Vermiform appendix (tissue), 1 donor: ENCODE measurements around a stretch of chr12.

DNA sequence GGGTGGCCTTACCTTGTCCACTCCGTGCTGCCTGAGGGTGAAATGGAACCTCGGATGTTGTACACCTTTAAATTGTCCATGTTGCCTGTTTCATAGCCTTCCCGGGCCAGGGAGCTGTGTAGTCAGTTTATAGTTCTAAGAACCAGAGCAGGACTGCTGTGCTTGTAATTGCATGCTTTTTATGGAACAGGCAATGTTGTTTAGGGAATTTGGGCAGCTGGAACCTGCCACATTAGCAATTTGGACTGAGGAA lies 60.4 kb downstream of the CRADD start:
- PRO-cap: no peak

GRCh38 chr12:93775114-93775606 lies 98.0 kb downstream of the CRADD start:
- PRO-cap: no peak

- PRO-cap: no peak
Measured at GRCh38 chr12:93849887-93850385, 172.8 kb downstream of the CRADD start.

GRCh38 chr12:94099609-94100112 lies 48.7 kb upstream of the PLXNC1 start:
- PRO-cap: no peak

DNA sequence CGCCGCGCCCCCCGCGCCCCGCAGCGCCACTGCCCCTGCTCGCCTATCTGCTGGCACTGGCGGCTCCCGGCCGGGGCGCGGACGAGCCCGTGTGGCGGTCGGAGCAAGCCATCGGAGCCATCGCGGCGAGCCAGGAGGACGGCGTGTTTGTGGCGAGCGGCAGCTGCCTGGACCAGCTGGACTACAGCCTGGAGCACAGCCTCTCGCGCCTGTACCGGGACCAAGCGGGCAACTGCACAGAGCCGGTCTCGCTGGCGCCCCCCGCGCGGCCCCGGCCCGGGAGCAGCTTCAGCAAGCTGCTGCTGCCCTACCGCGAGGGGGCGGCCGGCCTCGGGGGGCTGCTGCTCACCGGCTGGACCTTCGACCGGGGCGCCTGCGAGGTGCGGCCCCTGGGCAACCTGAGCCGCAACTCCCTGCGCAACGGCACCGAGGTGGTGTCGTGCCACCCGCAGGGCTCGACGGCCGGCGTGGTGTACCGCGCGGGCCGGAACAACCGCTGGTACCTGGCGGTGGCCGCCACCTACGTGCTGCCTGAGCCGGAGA lies 691 bp downstream of the PLXNC1 start:
- PRO-cap: no peak

DNA sequence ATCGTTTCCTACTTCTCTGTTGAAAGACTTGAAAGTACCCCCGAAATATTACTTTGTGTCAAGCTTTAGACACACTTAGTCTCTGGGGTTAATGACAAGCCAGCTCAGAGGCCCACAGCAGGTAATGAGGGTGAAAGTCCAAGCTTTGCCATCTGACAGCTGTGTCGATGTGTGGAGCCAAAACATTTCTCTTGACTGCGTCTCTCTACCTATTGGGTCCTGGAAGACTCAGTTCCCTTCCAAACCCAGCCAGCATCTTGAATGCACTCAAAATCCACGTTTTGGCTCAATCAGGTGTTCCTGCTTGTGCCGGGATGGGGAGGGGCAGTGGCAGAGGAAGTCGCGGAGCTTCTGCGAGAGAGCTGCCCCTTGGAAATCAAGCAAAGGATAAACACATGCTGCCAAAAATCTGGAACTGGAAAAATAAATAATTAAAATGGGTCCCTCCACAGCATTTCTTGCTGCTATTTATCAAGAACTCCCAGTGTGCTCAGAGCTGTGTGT lies 3.2 kb downstream of the PLXNC1 start:
- PRO-cap: no peak

GRCh38 chr12:94240063-94240854 lies 91.9 kb downstream of the PLXNC1 start:
- PRO-cap: unidirectional peak, plus-strand start at chr12:94240344

GRCh38 chr12:94322663-94323036 lies 137.0 kb downstream of the CEP83 start:
- PRO-cap: no peak

DNA sequence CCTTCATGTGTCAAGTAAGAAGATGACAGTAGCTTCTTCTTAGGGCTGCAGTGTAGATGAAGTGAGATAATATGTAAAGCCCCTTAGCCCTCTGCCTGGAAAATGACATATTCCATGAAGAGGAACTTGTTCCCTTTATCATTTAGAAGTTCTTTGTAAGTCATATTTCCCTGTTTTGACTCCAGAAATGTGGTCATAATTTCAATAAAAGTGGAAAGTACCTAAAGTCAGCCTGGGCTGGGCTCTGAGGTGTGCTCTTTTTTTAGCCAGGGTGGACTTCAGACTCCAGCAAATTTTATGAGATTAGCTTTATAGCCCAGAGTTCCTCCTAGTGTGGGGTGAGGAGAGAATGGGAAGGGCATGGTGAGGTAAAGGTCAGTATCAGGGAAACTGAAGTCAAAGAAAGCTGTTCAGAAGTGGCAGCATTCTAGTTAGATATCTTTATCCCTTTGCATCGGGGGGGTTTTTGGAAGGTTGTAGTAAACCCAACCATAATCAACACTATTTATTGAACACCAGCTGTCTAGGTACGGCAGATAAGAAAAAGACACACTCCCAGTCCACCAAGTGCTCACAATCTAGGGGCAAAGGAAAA lies 92.5 kb downstream of the TMCC3 start:
- PRO-cap: no peak

- PRO-cap: no peak
Measured at GRCh38 chr12:94618904-94619353, 31.4 kb downstream of the TMCC3 start.

DNA sequence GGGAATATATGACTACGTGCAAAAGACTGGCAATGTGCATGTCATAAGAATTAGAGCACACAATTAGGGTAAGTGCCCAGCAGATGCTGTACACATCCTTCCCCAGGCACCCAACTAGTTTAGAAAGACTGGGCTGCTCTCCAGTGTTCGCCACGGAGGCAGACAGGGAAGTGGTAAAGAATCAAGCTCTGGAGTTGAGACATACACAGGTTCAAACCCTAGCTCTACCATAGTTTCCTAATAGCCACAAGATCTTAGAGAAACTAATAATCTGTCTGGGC lies 6.8 kb downstream of the TMCC3 start:
- PRO-cap: no peak

GRCh38 chr12:95380841-95381514 lies 93.0 kb upstream of the METAP2 start:
- PRO-cap: unidirectional peak, minus-strand start at chr12:95381139

DNA sequence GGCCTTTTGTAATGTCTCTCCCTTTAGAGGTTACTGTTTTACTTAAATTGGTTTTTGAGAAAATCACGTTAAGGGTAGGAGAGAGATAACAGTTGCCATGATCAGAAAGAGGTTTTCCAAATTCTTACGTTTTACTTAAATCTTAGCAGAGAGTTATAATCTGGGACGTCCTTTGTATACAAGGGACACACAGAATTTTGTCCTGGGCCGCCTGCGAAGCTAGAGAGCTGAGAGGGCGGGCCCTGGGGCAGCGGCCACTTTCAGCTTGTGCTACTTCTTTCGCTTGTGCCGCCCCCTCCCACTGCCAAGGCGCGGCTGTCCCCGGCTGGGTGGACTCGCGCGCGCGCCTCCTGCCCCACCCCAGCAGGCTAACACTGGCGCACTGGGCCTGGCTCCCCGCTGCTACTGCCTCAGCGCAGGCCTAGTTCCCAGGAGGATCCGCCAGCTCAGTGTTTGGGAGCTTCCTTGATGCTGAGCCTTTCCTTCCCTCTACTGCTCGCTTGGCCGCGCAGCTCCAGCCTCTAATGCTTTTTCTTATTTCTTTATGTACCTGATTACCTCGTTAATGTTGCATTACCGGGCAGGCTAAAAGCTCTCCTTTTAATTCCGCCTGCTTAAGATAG lies 27.5 kb upstream of the METAP2 start:
- PRO-cap: no peak

DNA sequence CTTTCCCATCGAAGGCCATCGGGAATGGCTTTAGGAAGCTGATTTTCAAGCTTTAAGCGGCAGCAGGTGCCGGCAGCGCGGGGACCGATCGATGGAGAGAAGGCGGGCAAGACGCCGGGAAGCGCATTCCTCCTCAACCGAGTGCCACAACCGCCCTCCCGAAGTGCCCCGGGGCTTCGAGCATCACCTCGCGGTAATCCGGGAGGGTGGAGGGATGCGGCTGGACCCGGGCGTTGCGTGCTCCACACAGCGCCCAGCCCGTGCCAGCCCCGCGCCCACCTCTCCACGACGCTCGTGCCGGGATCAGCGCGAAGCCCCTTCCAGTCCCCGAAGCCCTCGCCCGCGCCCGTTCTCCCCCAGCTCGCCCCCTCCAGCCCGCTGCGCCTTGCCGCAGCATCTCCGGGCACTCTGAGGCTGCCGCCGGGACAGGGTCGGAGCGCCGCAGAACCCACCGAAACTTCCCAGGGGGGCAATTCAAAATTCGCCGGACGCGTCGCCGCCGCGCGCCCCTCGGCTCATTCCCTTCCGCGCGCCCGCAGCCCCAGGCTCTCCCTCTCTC lies 3.1 kb downstream of the USP44 start:
- PRO-cap: unidirectional peak, plus-strand start at position 196 of the sequence

DNA sequence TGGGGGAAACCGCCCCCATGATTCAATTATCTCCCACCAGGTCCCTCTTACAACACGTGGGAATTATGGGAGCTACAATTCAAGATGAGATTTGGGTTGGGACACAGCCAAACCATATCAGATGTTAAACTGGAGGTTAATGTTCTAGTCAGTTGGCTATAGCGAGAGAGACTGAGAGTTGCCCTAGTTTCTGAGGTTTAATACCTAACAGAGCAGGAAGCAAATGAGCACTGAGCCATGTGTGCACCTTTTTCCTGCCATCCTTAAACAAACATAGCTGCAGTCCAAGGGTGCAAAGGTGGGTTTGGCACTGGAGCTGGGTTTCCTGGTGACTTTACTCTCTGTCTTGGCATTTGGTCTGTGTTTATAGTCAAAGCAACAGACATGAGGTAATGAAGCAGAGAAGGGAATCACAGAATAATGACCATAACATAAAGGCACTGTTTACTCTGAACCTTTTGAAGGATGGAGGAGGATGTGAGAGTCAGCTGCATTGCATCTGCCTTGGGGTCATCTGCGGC lies 83.6 kb upstream of the USP44 start:
- PRO-cap: no peak

DNA sequence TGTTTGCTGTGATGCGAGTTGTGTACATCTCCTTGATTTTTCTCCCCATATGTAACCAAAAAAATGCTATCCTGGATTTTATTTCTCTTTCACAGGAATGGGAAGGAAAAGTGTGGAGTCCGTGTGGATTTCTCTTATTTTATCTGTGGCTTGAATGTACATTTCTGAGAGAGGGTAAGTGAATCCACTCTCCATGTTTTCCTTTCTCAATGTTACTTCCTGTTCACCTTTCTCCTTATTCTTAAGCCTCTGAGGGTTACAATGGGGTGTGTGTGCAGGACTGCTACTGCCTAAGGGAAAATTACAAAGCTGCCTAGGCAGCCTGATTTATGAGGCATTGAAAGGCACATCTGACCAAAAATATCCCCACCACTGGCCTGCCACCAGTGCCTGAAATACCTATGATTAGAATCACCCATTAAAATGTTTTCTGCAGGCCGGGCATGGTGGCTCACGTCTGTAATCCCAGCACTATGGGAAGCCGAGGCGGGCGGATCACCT lies 98.0 kb upstream of the USP44 start:
- PRO-cap: no peak

- PRO-cap: no peak
Measured at GRCh38 chr12:95653751-95654546, 102.7 kb upstream of the USP44 start.

GRCh38 chr12:95694223-95694689 lies 96.3 kb downstream of the NTN4 start:
- PRO-cap: no peak

DNA sequence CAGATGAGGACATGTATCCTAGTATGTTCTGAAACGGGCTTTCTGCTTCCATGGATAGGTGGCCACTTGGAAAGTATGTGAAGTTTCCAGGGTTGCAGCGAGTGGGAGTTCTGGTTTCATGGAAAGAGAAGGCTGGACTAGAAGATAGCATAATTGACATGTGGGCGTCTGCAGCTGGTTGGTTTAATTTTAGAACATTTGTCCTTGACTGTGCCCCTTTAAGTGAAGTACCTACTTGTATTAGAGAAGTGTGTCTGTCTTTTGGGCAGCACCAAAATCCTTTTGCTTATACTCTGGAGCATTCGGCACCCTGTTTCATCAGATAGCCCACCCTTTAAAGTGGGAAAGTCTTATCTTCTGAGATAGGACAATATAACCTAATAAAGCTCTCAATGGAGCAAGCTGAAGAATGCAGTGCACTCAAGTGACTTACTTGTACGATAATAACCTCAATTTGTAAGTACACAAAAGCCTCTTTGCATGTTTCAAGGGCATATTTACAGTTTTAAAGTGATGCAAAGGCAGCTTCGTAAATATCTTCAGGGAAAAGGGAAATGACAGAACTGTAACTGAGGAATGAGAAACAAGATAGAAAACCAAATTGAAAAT lies 35.2 kb downstream of the NTN4 start:
- PRO-cap: no peak

- PRO-cap: no peak
Measured at GRCh38 chr12:95786826-95787547, 3.6 kb downstream of the NTN4 start.